Mesenchymal stem cell of adipose (primary cell): ENCODE results near the genes MTO1 and IRAK1BP1.

DNA sequence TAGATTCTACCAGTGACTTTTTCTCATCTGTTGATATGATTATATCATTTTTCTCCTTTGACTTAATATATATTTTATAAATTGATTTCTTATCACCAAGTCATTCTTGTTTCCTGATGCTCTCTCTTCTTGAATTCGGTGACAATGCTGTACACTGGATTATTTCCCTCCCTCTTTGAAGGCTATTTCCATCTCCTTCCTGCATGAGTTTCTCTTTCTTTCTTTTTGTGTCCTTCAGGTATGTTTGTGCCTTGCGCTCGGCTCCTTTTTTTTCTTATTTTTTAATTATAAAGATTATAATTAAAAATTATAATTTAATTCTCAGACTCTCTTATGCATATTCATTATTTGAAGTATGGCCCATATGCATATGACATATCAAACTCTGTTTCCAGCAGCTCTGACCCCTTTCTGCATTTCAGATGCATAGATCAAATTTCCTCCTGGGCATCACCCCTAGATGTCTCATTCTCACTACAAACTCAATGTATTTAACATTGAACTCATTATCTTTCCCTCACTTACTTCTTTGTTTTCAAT, 232.8 kb upstream of the RIMS1 start:
- CAGE, long polyA plus RNA = no peak

- CAGE, long polyA plus RNA = no peak
Observed at GRCh38 chr6:72382844-72383167, 239.1 kb upstream of the KCNQ5 start.

DNA sequence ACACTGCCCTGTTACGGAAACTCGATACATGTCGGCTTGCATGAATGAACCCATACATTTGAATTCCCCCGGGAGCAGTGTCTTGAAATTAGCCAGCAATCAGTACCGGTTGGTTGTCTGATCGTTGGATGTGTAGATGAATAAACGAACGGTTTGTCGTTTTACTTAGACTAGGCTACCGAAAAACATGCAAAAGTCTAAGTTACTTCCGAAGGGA, 970 bp downstream of the CGAS start:
- CAGE, long polyA plus RNA = no peak

DNA sequence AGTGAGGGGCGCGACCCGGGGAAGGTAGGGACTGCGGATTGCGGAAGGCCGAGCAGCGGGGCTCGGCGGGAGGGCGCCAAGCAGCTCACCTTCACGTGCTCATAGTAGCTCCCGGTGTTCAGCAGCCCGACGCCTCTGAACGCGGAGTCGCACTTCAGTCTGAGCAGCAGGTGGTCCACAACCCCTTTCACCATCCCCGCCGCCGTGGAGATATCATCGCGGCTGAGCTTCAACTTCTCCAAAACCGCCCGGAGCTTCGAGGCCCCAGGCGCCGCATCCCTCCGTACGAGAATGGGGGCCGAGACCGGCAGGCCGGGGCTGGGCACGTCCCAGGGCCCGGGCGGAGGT, 687 bp downstream of the CGAS start:
- CAGE, long polyA plus RNA = no peak

DNA sequence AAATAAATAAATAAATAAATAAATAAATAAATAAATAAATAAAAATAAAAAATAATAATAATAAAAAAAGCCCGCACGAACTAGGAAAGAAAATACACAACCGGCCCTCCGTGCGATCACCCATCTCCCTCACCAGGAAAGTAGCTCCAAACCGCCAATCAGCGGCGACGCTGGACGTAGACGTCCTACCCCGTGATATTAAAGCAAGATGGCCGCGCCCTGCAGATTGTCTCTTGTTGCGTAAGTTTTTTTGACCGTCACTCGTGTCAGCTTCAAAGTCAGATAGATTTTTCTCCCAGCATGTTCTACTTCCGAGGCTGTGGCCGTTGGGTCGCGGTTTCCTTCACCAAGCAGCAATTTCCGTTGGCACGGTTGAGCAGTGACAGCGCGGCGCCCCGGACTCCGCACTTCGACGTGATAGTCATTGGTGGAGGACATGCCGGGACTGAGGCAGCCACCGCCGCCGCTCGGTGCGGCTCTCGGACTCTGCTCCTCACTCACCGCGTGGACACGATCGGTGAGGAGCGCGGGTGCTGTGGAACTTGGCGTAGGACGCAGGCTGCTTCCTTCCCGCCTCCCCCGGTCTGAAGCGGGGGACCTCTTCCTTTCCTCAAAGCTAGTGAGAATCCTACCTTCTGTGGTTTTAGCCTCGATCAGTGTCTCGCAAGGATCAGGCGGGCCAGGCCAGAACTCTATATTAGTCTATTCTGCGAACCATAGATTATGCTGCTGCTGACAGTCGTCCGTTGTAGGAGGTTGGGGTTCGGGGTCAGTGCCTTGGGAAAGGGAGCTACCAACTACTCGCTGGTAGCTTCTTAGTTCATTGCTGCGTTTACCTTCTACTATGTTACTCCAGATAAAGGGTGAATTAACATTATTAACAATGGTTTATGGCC, at the start of gene MTO1:
Gene MTO1 (plus strand): TSS at position 183 of the 896 bp plus-strand sequence.
- CAGE, long polyA plus RNA = no peak

GRCh38 chr6:73579221-73579871, 58.5 kb upstream of the EEF1A1 start:
- CAGE, long polyA plus RNA = no peak

DNA sequence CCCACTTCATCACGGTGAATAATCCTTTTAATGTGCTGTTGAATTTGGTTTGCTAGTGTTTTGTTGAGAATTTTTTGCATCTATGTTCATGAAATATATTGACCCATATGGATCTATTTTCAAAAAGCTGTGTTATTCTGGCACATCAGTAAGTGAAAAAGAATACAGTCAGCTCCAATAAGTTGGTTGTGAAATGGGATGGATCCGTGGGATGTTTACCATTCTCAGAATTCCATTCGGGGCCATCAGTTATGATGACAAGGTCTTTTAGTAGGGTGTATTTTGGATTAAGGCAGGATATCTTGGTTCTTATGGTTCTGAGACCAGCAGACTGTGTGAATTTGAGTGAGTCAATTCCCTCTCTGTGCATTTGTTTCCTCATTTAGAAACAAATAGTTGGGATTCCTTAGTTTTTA, 287.3 kb downstream of the CD109 start:
- CAGE, long polyA plus RNA = no peak

DNA sequence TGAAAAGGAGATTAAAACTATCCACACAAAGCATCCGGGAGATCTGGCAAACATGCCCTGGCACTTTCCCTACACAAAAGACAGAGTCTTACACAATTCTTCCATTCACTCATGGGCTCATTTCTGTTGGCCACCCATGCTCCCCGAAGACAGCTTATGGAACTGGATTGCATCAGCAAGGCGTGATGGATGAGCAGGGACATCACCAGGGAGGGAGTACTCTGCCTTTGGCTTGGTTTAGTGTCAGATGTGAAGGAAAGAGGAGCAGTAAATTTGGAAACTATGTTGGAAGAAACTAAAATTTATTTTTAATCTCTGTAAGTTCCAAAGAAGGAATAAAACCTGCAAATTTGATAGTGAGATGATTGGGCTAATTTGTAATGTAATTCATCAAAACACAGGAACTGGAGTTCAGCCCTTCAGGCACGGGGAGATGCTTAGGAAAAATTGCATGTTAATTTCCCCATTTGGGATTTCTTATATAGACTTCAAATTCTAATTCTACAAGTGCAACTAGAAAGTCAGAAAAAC, 379.4 kb downstream of the CD109 start:
- CAGE, long polyA plus RNA = no peak

GRCh38 chr6:75143209-75143599, 62.6 kb downstream of the COL12A1 start:
- CAGE, long polyA plus RNA = no peak

GRCh38 chr6:75206409-75207031, 667 bp upstream of the COL12A1 start:
- CAGE, long polyA plus RNA = no peak

GRCh38 chr6:75252819-75253429, 9.3 kb upstream of the COX7A2 start:
- CAGE, long polyA plus RNA = no peak

GRCh38 chr6:75487048-75487720, 6.4 kb downstream of the FILIP1 start:
- CAGE, long polyA plus RNA = no peak

DNA sequence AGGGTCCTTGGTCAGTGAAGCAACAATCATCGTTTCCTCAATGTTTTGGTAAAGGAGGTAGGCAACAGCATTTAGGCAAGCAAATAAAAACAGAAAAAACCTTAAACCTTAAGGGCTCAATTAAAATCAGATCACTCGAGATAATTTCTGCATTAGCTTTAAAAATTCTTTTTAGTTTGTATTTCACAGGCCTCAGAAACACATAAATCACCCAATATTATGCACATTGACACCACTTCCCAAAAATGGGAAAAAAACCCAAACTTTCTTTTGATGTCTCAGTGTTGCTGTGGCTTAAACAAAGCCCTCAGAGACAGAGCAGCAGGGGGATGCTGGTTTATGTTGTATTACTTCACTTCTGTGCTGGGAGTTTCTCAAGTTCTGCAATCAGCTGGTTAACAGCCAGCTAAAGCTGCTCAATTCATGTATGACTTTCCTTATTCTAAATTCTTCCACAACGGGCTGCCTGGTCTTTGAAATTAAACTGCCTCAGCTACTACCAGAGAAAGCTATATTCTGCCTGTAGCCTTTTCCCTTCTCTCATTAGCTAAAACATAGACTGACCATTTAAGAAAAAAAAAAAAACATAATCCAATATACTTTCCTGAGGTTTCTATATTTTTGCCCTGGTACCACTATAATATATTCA, 5.6 kb downstream of the FILIP1 start:
- CAGE, long polyA plus RNA = no peak

- CAGE, long polyA plus RNA = no peak
Observed at GRCh38 chr6:75490912-75491692, 2.5 kb downstream of the FILIP1 start.

DNA sequence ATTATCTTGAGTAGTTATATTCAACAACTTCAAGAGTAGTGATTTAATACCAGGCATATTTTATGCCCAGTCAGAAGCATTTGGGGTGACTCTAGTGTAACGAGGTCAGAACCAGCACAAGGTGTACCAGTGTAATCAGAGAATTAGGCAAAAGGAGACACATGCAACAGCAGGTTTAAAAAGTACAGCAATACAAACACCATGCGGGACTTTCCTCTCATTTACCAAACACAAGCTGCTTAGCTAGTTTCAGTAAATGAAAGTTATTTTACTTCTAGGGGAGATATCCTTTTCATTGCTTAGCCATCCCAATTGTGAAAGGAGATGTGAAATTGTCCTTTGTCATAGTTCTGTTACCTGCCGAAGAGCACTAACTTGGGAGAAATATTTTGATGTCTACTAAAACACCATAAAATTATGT, 811 bp downstream of the FILIP1 start:
- CAGE, long polyA plus RNA = no peak

DNA sequence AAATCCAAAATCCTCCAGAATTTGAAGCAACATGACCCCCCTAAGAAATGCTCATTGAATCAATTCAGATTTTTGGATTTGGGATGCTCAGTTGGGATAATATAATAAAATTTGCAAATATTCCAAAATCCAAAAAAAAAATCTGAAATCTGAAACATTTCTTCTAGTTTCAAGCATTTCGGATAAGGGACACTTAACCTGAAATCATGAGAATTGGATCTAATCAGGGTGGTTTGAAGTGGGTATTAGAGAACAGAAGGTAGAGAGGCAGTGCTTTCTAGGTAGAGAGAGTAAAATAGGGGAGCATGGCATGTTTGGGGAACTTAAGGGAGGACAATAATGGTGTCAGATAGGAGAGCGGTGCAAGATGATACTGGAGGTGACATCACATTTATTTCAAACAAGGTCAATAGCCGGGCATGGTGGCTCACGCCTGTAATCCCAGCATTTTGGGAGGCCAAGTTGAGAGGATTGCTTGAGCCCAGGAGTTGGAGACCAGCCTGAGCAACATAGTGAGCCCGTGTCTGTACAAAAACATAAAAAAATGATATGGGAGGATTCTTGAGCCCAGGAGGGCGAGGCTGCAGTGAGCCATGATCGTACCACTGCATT, 5.1 kb downstream of the SENP6 start:
- CAGE, long polyA plus RNA = no peak

GRCh38 chr6:75908494-75908923, 159.5 kb downstream of the MYO6 start:
- CAGE, long polyA plus RNA = no peak

DNA sequence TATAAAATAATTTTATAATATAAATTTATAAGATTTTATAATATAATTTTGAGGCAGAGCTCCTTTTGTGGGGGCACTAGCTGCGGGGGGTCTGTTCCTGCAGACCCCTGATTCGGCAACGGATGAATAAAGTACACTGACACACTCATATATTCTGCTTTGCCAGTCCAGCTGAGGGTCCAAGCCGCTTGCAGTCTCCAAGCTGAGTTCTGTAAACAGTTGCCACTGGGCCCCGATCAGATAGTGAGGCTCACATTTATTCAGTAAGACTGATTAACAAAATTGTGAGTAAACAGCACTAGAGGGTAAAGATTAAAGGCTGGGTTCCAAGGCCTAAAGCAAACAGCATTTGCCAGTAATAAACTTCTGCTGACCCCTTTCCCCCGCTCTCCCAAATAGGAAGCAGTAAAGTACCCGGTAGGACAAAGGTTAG, 181.6 kb downstream of the MEI4 start:
- CAGE, long polyA plus RNA = no peak

DNA sequence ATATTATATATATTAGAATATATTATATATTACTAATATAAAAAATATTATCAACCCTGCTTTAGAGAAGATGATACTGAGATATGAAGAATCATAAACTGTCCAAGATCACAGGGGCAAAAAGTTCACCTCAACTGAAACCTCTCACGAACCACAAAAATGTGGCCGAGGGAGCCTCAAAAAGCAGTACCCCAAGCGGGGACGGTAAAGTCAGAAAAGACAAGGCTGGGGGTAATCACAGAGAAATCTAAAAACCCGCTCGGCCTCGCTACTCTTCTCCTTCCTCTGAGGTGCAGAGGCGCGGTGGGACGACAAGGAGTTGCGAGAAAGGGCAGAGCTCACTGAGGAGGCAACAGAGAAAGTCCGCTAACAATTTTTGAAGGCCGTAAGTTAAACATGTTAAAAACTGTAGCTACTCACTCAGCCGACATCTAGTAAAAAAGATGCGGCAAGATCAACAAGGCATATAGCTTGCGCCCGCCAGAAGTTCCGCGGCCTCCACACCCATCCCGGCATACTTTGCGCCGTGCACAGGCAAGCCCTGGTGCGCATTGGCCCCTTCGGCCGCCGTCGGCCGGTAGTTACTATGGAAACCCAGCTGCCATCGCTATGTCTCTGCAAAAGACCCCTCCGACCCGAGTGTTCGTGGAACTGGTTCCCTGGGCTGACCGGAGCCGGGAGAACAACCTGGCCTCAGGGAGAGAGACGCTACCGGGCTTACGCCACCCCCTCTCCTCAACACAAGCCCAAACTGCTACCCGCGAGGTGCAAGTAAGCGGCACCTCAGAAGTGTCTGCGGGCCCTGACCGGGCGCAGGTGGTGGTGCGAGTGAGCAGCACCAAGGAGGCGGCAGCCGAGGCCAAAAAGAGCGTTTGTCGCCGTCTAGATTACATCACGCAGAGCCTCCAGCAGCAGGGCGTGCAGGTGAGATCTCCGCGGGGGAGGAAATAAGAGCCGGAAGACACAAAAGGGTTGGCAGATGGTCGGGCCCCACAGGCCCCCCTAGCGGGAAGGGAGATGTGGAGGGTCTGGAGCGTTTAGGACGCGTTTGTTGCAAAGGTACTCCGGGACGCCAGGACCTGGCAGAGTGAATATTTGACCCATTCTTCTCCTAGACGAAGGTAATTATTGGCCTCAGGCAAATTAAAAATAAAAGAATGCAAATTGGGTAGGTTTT, at the start of gene IRAK1BP1:
Gene IRAK1BP1 (plus strand): TSS at position 584 of the 1,177 bp plus-strand sequence.
- CAGE, long polyA plus RNA = no peak

DNA sequence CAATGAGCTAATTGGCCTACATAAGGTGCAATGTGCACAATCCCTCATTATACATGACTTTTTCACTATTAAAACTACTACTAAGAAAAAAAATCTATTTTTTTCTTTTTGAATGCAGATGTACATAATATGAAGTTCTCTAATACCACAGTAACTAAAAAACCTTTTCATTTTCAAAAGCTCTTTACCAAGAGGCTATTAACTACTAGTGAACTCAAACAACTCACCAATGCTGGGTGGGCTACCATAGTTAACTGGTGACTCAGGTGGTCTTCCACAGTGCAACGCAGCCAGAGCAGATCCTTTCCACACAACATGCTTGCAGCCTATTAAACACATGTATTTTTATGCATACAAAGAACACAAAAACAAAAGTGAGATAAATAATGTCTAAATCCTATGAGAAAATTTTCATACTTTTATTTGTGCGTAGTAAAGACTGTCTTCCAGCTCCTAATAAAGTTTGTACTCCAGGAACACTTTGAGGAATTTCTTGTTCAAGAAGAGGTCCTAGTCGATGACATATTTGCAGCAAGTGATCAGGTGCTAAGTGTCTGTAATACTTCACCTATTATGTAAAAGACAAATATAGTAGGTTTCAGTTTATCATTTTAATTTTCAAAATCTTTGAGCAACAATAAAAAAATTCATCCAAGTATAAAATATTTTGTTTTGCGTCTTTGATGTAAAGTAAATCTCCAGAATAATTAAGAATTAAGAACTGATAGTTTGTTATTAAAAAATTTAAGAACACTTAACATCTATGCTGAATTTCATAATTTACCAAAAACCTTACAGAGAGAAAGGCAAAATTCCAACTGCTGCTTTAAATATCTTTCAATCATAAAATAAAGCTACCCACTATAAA, 17.6 kb downstream of the PHIP start:
- CAGE, long polyA plus RNA = no peak